SJSA1 (cell line): ENCODE data around the genes GGTA1 and OR1L6.

DNA sequence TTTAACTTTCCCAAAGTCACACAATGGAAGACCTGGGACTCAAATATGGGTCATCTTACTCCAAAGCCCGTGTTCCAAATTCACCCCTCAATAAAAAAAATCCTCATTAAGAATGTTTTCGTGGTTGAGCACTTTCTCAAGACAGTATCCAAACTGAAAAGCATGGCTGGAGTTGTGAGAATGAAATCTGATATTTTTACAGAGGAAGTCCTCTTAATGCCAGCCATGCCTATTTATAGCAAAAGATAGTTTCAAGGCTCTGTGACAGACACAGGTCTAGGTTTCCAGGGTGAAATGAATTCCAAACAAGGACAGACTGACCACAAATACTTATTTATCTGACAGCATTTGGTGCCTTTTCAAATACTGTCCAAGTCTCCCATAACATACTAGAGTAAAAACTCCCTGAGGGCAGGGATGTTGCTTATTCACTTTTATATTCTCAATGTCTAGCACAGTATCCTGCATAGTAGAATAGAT, 10.3 kb downstream of the STOM start:
- RAMPAGE, long total RNA, result no peak

DNA sequence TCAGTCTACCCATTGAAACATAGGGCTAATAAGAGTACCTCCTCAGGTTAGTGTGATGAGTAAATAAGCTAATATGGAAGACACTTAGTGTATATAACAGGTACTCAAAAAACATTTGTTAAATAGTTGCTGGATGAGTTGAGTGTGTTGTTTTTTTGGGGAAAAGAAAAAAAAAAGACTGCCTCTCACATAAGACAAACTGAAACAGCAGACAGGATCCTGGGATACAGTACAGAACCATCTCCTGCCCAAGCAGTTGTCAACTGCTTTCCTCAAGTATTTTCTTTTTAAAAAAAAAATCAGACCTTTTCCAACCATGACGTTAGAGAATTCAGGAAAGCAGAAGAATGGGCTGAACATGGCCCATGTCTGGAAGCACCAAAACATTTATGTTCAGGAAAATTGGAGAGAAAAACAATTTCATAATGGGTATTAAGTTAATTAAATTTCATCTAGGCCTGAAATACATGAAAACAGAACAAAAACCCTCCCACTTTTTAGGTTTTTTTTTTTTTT, 5.0 kb downstream of the STOM start:
- RAMPAGE, long total RNA, result no peak

GRCh38 chr9:121367046-121368112, 2.7 kb downstream of the STOM start:
- RAMPAGE, long total RNA, result no peak

DNA sequence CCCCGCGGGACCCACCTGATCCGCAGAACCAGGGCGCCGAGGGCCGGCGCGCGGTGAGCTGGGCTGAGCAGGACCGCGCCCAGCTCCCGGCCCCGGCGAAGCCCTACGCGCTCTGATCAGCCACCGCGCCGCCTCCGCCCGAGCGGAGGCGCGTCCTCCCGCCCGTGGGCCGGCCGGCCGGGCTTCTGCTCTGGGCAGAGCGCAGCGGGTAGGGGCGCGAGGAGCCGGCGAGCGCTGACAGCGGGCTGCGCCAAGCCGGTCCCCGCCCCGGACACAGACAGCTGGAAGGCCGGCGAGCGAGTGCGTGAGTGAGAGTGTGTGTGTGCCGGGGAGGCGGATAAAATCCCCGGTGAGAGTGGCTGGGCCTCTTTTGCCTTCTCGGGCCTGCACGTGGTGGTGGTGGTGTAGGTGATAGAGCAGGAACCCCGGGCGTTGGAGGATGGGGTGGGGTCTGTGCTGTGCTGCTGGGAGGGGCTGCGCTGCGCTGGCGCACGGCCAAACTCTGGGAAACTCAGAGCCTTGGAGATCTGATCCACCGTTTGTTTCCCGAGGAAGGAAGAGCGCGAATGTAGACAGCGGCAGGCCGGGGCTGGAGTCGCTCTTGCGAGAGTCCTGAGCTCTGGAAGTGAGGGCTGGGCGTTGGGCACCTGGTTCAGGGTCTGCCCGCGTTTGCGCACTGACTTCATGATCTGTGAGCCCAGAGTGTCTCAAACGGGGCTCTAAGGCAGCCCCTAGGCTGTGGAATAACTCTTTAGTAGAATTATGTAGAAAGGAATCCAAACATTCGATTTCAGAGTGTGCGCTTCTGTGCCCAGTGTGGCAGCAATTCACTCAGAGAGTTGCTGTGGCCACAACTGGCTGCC, at the start of gene GGTA1:
GGTA1 (minus strand) TSS at position 210 of the 863 bp plus-strand sequence.
- RAMPAGE, long total RNA, result no peak

DNA sequence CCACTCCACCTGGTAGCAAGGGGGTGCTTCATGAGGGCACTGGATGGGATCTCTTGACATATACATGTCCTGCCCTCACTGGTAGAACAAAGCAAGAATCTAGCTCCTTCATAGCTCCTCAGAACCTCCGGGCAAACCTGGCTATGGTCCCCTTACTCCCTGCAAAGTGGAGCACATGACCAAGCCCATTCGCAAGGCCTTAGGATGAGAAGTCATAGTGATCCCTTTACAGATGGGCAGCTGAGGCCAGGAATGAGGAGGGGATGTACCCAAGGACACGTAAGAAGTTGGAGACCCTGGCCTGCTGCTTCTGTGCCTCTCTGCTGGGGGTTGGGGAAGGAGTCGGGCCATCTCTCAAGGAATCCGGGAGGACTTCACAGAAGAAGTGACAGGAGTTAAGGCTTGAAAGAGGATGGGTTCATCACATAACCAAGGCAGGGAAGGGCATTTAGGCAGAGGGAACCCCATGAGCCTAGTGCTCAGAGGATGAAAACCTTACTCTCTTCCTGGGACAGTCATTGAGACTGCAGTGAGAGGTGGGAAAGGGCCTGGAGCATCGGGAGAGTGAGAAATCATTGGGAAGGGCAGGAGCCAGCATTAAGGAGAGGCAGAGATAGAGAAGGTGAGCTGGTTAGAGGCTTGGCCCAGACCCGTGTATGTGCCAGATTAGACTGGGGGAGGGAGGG, 67.7 kb downstream of the DAB2IP start:
- RAMPAGE, long total RNA, result no peak

- RAMPAGE, long total RNA, result no peak
Observed at GRCh38 chr9:121720073-121720906, 68.9 kb downstream of the DAB2IP start.

DNA sequence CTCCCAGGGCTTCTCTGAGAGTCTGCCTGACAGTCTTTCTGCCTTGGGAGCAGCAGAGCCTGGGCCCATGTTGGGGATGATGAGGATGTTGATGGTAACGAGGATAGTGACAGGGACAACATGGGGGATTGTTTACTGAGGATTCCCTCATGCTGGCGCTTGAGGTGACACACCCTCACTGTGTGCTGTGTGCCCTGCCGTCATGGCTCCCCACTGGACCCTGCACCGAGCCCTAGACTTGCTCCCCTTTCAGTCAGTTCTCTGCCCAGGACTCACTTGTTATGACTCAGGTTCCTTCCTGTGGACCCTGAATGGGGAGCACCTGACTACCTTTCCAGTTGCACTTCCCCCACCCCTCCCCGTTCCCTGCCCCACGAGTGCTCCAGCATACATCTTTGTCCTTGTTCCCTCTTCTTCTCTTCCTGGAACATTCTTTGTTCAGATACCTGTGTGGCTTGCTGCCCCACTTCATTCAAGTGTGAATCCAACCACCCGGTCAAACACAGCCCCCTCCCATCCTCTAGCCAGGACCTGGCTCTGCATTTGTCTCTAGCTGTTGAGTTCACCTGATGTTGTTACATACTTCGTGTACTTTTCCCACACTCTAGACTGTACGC, 72.6 kb downstream of the DAB2IP start:
- RAMPAGE, long total RNA, result no peak

GRCh38 chr9:121731835-121732869, 80.7 kb downstream of the DAB2IP start:
- RAMPAGE, long total RNA, result no peak

DNA sequence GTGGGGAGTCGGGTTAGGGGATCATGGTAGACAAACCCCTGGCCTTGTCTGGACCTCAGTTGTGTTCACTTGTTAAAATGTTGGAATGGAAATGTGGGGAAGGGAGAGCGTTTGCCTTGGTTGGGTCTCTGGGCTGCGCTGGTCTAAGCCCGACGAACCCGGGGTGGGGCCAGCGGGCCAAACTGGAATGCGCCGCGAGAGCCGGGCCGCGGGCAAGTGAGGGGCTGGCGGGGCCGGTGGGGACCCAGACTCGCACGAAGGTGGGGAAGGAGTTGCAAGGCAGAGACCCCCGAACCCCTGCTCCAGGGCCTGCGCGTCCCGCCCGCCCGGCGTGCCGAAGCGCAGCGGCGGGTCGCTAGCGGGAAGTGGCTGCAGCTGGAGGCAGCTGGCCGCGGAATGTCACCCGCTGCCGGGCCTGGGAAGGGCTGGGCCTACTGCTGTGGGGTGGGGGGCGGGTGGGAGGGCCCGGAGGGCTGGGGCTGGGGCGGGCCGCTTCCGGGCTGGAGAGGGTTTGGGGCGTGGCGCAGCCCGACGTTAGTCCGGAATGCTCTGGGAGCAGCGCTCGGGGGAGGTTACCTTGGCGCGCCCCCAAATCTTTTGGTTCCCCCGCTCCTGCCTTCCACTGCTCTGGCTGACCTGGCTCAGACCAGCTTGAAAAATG, 84.8 kb downstream of the DAB2IP start:
- RAMPAGE, long total RNA, result no peak

DNA sequence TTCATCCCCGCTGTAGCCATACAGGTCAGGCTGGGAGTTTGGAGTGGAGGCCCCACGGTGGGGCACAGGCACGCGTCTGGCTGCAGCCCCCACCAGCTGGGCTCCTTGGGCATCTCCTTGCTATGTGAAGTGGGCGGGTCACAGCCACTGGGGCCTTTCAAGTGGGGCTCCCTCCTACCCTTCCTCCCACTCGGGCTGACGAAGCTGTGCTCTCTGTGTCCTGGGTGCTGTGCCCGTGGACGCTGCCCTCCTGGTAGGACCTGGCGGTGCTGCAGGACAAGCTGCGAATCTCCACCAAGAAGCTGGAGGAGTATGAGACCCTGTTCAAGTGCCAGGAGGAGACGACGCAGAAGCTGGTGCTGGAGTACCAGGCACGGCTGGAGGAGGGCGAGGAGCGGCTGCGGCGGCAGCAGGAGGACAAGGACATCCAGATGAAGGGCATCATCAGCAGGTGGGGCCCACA, 124.5 kb downstream of the DAB2IP start:
- RAMPAGE, long total RNA, result no peak

- RAMPAGE, long total RNA, result no peak
Observed at GRCh38 chr9:121987171-121987976, 105.7 kb downstream of the TTLL11 start.

DNA sequence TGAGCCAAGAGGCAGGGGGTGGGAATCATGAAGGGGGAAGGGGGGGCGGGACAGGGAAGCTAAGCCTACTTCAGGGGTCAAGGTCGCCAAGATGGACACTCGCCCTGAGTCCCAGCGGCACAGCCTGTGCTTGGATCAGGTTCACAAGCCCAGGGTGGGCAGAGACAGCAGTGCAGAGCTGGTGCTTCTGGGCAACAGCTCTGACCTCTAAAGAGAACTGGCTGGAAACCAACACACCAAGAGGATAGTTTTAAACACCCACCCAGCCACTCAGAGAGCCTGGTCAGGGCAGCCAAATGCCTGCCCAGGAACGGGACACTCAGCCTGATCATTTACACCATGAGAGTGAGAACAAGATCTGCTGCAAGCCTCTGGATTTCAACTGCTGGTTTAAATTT, 91.6 kb downstream of the TTLL11 start:
- RAMPAGE, long total RNA, result no peak

DNA sequence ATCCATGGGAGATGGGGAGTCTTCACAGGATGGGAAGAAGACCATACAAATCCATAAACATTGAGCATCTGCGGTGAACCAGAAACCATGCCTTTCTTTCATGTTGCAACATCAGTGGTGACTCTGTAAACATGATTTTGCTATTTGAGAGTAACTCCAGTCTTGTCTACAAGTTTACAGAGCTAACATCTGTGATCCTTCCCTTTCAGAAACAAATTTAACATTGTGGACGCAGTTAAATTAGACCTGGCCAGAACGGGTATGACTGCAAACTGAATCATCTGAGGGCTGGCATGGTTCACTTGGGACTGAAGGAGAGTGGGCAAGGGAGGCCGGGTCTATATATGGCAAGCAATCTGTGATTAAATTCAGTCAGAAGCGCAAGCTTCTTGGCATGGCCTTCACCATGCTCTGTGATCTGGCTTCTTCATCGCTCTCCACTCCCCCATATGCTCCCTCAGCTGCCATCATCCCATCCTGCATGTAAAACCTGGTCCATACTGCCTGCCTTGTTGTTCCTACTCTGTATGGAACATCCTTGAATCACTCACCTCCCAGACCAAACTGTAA, 5.3 kb downstream of the TTLL11 start:
- RAMPAGE, long total RNA, result no peak

DNA sequence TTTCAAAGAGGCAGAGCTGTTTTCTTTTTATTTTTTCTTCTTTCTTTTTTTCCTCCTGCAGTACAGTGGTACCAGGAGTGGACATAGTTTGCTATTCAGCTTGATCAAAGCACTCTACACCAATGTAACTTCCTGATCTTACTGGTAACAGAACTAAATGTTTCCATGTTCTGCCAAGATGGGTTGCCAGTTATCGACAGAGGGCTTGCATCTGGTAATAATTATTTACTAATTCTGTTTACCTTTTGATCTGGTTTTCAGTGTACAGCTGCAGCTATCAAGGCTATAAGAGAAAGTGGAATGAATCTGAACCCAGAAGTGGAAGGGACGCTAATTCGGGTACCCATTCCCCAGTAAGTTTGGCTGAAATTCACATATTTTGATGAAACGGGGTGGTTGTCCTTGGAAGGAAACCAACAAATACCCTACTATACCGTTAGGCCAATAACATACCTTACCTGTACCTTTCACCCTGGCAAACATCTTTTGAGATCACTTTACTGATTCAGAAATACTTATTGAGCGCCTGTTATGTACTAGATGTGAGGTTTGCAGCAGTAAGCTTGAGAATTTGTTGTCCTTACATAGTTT, 26.9 kb downstream of the MRRF start:
- RAMPAGE, long total RNA, result no peak

DNA sequence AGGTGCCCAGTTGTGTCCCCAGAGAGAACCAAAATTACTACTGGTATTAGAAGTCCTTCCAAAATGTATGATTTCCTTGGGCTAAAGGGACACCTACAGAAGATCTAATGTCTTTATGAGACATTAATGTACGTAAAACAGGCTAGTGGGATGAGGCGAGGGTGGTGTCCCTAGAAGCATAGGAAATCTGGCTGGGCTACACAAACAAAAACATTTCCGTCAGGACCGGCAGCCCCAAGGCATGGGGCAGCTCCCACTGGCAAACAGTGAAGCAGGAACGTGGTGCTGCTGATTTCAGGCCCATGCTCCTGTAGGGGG, 42.2 kb downstream of the MRRF start:
- RAMPAGE, long total RNA, result no peak

DNA sequence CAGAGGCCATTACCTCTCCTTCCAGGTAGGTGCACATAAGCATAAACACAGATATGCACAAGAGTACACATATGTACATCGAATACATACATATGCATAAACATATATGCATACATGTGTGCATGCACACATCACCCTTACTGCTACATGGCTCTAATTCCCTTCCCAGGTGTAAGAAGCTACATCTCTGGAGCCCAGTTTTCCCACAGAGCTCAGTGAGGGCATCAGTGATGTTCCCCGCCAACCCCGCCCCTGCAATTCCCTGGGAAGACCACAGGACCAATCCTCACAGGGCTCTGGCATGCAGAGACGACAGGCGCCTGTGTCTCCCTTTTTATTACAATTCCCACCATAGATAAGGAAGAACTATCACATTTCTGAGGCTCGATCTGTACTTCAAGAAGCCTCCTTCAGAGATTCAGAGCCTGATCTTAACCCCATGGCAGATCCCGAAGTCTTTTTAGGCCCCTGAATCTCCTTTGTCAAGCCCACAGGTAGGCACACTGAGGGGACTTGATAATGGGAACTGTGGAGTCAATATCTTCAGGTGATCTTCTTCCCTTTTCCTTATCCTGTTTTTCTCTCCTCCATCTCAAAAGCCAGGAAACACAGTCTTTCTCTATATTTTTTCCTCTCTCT, at the start of gene OR1L6:
OR1L6 (plus strand) TSS at position 424 of the 639 bp plus-strand sequence.
- RAMPAGE, long total RNA, result no peak

- RAMPAGE, long total RNA, result no peak
Observed at GRCh38 chr9:122908278-122909291, 3.4 kb upstream of the RC3H2 start.

DNA sequence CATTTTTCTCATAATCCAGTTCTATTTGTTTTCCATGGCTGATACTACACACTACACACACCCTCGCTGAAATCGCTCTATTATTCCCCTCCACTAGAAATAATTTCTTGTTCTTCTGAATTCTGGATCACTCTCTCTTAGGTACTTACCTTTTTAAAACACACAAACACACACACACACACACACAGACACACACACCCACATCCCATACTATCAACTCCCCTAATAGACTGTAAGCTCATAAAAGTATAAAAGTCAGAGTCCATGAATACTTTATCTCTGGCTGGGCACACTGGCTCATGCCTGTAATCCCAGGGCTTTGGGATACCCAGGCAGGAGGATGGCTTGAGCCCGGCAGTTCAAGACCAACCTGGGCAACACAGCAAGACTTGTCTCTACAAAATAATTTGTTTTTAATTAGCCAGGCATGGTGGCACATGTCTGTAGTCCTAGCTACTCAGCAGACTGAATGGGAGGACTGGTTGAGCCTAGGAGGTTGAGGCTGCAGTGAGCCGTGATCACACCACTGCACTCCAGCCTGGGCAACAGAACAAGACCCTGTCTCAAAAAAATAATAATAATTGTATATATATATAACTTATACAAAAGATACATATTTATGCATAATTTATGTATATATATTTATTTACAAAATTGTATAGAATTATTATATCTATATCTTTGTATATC, 11.0 kb downstream of the STRBP start:
- RAMPAGE, long total RNA, result no peak

- RAMPAGE, long total RNA, result no peak
Observed at GRCh38 chr9:123327642-123328345, 28.2 kb upstream of the CRB2 start.

GRCh38 chr9:123335652-123335903, 20.4 kb upstream of the CRB2 start:
- RAMPAGE, long total RNA, result no peak